AG08470 (cell line): ENCODE results near the genes PRDX6 and SLC9C2.

DNA sequence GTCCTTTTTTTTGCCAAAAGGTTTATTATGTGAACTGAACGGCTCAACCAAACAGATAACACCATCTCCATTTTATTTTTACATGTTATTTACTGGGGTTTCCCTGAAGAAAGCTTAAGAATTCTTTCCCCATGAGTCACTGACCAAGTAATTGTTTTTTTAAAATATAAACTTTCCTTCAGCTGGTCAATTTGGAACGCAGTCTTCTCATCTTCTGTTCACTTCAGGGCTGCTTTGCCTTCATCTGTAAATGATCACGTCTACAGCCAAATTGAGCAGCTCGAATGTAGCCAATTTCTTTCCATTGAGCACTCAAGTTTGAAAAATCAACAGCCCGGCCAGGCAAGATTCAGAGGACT lies 76.7 kb upstream of the C1orf105 start:
- RRBS, result no CpG with 5 or more reads among the region's 5 CpGs

DNA sequence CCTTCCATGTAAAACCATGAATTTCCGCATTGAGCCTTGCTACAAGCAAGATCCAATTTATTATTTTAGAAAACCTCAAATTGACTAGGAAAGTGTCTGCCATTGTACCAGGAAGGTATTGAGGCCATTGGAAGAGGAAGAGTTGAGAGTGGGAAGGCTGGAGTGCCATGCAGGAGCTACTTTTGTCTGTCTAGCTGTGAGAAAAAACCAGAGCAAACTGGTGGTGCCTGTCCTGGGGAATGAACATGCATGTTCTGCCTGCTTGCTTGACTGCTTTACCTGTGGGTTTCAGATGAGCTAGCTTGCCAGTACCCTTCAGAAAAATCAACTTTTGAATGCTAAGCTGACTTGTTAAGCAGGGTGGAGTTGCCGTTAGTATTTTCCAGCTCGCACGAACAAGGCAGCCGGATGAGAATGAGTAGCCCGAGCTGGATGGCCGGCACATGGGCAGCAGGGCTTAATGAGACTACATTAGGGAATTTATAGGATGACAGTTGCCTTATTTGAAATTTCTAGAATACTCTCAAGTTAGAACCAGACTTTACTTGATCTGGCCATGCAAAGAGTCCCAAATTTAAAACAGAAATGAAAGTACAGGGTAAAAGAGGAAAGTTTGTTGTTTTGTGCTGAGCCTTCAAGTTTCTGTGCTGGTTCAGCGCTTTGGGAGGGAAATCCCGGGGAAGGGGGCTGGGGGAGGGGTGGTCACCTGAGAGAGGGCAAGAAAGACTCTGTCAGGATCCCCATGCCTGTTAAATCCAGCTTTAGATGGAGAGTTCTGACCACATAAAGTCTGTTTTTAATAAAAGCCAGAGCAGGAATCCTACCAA lies 29.6 kb upstream of the C1orf105 start:
- RRBS, result no CpG with 5 or more reads among the region's 9 CpGs

GRCh38 chr1:172393264-172393736 lies 27.2 kb upstream of the C1orf105 start:
- RRBS, result no CpG with 5 or more reads among the region's 6 CpGs

DNA sequence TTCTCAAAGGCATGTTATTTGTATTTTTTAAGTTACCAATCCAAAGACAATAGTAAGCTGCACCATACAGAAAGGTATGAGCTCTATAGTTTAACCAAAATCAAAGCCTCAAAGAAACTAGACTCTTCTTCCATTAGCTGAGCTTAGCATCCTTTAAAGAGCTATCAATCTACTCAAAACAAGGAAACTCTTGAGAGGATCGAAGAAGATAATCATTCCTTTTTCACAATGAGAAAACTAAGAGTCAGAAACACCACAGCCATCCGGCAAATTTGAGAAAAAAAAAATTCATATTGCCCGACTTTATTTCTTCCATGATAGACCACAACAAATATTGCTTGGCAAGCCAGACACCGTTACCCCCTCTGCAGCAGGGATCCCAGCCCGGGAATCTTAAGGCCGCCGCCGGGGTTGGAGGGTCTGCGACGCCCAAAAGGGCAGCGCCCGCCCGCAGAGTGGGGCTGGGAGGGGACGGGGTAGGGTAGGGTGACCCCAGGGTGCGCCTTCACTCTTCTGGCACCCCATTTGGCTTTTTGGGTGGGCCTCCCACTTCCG lies 449 bp downstream of the PIGC start:
- RRBS, result no CpG with 5 or more reads among the region's 16 CpGs

- RRBS, result no CpG with 5 or more reads among the region's 3 CpGs
These were observed 8.7 kb upstream of the PIGC start for GRCh38 chr1:172452556-172452981.

DNA sequence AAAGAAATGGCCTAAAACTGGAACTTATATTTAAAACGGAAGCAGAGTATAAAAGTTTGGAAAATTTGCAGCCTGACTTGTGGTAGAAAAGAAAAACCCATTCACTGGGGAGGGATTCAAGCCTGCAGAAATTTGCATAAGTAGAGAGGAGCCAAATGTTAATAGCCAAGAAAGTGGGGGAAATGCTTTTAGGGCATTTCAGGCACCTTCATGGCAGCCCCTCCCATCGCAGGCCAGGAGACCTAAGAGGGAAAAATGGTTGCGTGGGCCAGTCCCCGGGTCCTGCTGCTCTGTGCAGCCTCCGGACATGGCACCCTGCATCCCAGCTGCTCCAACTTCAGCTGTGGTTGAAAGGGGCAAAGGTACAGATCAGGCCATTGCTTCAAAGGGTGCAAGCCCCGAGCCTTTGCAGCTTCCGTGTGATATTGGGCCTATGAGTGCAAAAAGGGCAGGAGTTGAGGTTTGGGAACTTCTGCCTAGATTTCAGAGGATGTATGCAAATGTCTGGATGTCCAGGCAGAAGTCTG lies 30.7 kb downstream of the SUCO start:
- RRBS, result no CpG with 5 or more reads among the region's 7 CpGs

- RRBS, result no CpG with 5 or more reads among the region's 2 CpGs
These were observed 144.0 kb downstream of the TNFSF18 start for GRCh38 chr1:172906603-172907196.

DNA sequence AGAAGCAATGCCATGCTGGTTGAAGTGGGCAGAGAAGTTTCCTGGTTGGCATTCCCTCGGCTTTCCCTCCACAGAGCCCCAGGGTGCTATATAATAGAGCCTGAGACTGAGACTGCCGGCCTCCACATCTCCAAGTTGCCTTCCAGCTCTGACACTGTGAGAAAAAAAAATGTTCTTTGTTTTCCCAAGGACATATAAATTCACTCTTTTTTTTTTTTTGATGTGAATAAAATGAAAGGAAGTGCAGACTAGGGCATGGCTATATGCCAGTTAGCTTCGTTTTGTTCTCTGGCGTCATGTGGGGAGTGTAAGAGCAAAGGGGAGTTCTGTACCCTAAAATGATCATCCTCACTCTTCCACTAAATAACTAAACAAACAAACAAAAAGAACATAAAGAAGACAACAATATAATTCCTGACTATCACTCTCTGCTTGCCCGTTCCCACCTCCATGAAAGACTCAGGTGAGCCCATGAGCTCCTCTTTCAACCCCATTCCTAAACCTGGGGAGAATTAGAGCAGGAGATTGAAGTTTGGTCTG lies 101.6 kb downstream of the TNFSF18 start:
- RRBS, result no CpG with 5 or more reads among the region's 5 CpGs

GRCh38 chr1:173391077-173391902 lies 85.8 kb upstream of the PRDX6 start:
- RRBS, result no CpG with 5 or more reads among the region's 1 CpG

GRCh38 chr1:173425823-173426481 lies 51.2 kb upstream of the PRDX6 start:
- RRBS, result no CpG with 5 or more reads among the region's 5 CpGs

DNA sequence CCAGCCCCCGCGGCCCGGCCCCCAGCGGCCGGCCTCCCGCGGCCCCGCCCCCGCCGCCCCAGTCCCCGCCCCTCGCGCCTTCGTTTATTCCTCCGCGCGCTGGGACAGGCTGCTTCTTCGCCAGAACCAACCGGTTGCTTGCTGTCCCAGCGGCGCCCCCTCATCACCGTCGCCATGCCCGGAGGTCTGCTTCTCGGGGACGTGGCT lies at the start of gene PRDX6:
Gene PRDX6, plus strand, starts transcription at position 112 of the 207 bp plus-strand sequence.
- RRBS, result 1% methylated on average over 12 of the region's 26 CpGs

- RRBS, result no CpG with 5 or more reads among the region's 10 CpGs
These were observed at the start of gene SLC9C2 for GRCh38 chr1:173602786-173603745. TSS of gene SLC9C2 (minus strand) at chr1:173603072.

- RRBS, result no CpG with 5 or more reads among the region's 5 CpGs
These were observed 19.8 kb upstream of the GPR52 start for GRCh38 chr1:174427833-174428489.

- RRBS, result no CpG with 5 or more reads among the region's 9 CpGs
These were observed 150.6 kb upstream of the CACYBP start for GRCh38 chr1:174849110-174849667.

GRCh38 chr1:174967966-174968609 lies 31.7 kb upstream of the CACYBP start:
- RRBS, result no CpG with 5 or more reads among the region's 3 CpGs

DNA sequence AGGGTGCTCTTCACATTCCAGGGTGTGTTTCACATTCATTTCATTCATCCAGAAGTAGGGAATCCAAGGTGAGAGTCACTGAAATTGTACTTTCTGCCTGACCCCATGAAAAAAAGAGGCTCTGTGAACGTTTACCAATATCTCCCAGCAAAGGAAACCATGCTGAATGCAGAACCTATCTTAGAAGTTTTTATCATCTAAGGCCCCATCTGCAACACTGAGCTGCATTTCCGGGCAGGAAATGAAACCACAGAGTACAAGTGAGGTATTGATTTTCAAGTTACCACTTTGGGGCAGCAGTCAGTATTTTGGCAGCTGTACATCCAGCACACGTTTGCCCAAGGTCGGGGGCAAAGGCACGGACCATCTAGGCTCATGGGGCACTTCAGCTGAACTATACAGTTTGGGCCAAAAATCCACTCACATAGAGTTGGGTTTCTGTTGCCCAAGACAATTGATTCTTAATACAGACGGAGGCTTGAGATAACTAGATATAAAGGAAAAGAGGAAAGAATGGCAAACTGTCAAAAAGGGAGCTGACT lies 16.6 kb upstream of the KIAA0040 start:
- RRBS, result no CpG with 5 or more reads among the region's 6 CpGs

GRCh38 chr1:175318993-175319454 lies 126.4 kb upstream of the KIAA0040 start:
- RRBS, result no CpG with 5 or more reads among the region's 1 CpG

- RRBS, result no CpG with 5 or more reads among the region's 1 CpG
These were observed 140.3 kb downstream of the COP1 start for GRCh38 chr1:176066731-176067199.

DNA sequence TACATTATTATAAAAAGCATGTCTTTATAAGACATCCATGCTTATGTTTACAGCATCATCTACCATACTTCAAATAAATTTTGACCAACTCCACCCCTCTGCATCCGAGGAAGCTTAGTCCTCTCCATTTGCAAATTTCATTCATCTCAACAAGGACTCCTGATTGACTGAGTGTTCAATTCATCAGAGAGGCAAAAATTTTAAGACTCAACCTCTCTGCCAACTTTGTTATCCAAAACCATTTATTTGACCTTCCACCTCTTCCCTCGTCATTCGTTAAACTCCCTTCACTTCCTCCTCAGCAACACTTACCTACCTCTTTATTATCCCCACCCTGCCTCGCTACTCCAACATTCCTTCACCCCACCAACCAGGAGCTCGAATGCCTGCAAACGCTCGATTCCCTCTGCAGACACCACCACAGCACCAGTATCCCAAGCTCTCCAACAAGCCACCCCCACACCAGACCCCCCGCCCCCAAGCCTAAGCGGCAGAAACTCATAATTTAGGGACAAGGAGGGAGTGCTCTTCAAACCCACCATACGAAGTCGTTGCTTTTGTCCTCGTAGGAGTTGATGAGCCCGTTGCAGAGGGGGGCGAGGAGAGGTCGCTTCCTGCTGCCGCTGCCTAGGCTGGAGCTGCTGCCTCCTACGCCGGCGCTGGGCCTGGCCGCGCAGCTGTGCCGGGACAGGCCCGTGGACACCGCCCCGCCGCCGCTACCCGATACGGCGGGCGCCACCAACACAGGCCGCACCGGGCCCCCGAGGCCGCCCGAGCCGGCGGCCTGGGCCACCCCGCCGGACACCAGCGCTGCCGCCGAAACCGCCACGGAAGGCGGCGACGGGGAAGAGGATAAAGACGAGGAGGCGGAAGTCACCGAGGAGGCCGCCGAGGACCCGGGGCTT lies 801 bp downstream of the COP1 start:
- RRBS, result 2% methylated on average over 23 of the region's 54 CpGs